ENCODE measurements around the genes BASP1 and H3Y1.

- PRO-cap: no peak
These were observed 31.7 kb downstream of the OTULIN start for GRCh38 chr5:14696038-14696781.

GRCh38 chr5:14802434-14803080 lies 69.0 kb downstream of the ANKH start:
- PRO-cap: no peak

DNA sequence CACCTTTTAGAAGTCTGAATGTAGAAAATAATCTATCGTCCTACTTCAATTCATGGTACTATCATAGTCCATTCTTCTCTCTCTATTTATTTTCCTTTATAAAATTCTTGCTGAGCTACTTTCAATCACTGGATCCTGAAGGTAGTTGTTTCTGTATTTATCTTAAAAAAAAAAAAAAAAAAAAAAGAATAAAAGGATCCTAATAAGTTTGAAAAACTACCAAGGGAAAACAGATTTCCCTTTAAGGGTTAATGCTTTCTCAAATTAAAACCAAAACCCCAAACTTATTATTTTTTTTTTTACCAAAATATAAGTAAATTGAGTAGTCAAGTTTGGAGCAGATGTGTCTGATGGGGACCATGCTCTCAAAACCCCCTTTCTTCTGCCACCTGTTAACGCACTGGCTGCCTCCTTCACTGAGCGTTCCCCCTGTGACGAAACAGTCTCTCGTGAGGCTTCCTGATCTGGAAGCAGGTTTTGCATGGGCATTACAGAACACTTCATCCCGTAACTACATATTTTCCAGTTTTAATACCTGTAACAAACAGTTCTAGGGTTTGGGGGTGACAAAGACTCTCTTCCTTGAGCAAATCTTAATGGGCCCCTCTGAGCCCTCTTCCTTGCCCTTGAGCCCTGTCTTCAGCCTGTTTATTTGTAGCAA lies 59.5 kb downstream of the ANKH start:
- PRO-cap: no peak

- PRO-cap: no peak
These were observed 2.2 kb downstream of the FBXL7 start for GRCh38 chr5:15502061-15502635.

- PRO-cap: unidirectional peak, minus-strand start at chr5:16467148
These were observed 1.4 kb upstream of the ZNF622 start for GRCh38 chr5:16467080-16467274.

- PRO-cap: no peak
These were observed 27.0 kb upstream of the ZNF622 start for GRCh38 chr5:16492287-16493289.

- PRO-cap: no peak
These were observed 74.8 kb upstream of the ZNF622 start for GRCh38 chr5:16540273-16540897.

DNA sequence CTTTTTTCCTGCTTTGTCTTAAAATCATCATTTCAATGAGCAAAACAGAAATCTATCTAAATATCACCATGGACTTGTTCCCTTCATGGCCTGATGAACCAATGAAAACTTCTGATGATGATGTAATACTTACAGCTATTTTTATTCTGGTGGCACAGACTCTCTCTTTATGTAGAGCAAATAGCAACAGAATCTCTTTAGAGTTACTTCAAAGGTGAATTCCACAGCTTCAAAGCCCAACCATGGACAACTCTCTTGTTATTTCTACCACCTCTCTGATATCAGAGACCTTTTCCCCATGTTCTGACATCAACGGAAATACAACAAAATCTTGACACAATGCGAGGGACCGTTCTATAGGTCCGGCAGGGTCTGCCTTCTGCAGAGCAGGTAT lies 70.1 kb downstream of the RETREG1 start:
- PRO-cap: no peak

GRCh38 chr5:16656769-16657068 lies 39.9 kb upstream of the RETREG1 start:
- PRO-cap: no peak

DNA sequence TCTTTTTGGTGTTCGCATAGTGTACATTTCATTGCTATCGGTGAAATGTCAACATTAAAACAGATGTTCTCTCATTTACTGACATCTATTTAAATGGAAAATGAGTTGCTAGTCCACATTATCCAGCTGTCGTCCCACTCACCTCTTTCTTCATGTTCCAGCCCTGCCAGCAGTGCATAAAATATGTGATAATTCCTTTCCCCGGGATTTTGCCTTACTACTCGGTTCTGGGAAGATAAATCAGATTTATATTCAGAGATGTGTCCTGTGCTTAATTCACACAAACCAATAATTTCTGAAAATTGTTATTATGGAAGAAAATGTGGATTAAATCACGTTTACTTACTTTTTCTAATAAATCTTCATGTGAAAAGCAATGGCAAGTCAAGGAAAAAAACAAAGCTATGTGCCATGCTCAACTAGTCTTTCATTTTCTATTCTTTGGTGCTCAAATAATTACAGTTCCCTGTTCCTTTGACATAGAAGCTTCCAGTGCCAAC lies 155.7 kb downstream of the MYO10 start:
- PRO-cap: no peak

- PRO-cap: no peak
These were observed 80.5 kb downstream of the MYO10 start for GRCh38 chr5:16855593-16855958.

DNA sequence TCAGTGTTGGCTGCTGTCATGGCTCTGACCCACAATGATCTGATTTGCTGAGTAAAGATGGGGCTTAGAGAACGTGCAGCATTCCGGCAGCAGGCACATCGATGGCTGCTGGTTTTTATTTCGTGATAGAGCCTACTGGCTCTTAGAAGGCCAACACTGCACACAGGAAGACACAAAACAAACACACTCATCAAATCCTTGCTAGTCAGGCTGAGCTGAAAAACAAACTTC lies 88.3 kb upstream of the BASP1 start:
- PRO-cap: no peak

- PRO-cap: bidirectional peak, plus-strand start at chr5:17217631, minus-strand start at chr5:17217397
These were observed at the start of gene BASP1 for GRCh38 chr5:17217188-17217962. Gene BASP1 (plus strand): TSS chr5:17217631.

- PRO-cap: no peak
These were observed 51.8 kb downstream of the BASP1 start for GRCh38 chr5:17269117-17269681.

DNA sequence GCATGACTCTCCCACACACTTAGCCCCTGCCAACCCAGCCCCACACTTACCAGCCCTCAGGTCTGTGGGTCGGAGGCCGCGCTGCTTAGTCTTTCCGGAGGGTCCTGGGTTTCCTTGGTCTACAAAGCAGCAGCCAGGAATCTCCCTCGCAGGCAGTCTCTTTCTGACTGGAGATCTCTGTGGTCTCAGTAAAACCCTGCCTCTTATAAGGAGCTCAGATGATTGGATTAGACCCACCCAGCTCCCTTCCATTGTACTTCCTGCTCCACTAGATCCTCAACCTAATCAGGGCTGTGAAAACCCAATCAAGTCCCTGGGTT lies at the start of gene H3Y1:
Gene H3Y1, minus strand, starts transcription at position 181 of the 320 bp plus-strand sequence.
- PRO-cap: no peak

DNA sequence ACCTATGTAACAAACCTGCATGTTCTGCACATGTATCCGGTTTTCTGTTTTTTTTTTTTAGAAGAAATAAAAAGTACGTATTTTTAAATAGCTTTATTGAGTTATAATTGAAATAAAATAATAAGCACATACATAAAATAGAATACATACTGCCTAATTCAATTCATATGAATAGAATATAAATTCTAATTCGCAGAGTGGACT lies 469.7 kb upstream of the H3Y1 start:
- PRO-cap: no peak

GRCh38 chr5:18745454-18746638 lies 1090.2 kb upstream of the H3Y1 start:
- PRO-cap: no peak

GRCh38 chr5:19142193-19142708 lies 845.7 kb downstream of the CDH18 start:
- PRO-cap: no peak

- PRO-cap: no peak
These were observed 154.2 kb upstream of the CDH12 start for GRCh38 chr5:23007208-23007861.

- PRO-cap: no peak
These were observed 57.2 kb upstream of the PRDM9 start for GRCh38 chr5:23450205-23450597.